LHCN-M2 (cell line): Measurements from ENCODE around the genes KYAT1 and PTPA.

GRCh38 chr9:128243164-128244242 is 32.3 kb downstream of the GOLGA2 start:
- RAMPAGE, long total RNA, result no peak

DNA sequence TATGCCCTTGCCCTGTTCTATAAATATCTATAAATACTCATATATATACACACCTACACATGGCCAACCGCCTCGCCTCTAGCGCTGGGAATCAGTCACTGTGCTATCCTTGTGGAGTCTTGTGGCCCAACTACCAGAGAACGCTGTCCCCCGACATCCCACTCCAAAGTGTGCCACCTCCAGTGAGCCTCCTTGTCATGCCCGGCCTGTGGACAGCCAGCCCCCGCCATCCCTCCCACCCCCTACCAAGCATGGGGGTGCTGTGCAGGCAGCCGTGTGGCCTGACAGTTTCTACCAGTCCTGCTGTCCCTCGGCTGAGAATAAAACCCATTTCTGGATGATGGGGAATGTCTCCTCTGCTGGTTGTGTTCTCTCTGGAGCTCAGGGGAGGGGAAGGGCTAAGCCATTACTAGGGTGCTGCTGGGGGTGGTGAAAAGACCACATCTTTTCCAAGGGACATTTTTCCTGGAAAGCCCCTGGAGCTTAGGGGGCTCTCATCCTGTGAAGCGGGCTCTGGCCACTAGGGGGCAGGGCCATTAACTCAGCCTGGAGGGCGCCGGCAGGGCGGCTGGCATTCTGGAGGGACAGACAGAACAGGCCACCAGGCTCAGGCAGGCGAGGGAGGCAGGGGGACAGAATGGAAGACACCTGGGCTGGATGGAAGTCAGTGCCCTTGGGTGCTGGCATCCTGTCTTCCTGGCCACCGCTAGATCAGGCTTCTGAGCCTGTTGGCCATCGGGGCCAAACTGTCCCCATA is 20.7 kb downstream of the GOLGA2 start:
- RAMPAGE, long total RNA, result no peak

DNA sequence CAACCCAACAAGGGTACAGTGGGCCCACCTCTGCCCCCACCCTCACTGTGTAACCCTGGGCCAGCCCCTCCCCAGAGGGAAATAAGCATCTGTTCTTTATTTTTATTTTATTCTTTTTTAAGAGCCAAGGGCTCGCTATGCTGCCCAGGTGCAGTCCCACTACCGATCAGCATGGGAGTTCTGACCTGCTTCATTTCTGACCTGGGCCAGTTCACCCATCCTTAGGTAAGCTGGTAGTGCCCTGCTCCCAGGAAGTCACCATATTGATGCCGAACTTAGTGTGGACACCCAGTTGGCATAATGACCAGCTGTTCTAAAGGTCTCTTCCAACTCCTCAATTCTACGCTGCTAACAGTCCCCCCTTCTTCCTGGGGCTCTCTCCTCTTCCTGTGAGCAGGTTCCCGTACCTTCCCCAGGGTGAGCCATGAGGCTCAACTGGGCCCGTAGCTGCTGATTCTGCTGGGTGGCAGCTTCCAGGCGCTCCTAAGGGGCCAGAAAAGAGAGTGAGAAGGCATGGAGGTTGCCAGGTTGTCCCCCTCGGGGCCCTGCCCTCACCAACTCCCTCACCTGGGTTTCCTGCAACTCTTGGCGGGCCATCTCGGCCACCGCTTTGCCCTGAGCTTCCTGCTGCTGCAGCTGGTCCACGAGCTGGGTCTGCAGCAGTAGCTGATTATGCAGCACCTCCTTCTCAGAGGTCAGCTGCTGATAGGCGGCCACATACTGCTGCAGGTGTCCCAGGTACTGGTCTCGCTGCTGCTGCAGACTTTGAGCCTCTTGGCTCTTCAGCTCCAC is 17.0 kb downstream of the GOLGA2 start:
- RAMPAGE, long total RNA, result no peak

DNA sequence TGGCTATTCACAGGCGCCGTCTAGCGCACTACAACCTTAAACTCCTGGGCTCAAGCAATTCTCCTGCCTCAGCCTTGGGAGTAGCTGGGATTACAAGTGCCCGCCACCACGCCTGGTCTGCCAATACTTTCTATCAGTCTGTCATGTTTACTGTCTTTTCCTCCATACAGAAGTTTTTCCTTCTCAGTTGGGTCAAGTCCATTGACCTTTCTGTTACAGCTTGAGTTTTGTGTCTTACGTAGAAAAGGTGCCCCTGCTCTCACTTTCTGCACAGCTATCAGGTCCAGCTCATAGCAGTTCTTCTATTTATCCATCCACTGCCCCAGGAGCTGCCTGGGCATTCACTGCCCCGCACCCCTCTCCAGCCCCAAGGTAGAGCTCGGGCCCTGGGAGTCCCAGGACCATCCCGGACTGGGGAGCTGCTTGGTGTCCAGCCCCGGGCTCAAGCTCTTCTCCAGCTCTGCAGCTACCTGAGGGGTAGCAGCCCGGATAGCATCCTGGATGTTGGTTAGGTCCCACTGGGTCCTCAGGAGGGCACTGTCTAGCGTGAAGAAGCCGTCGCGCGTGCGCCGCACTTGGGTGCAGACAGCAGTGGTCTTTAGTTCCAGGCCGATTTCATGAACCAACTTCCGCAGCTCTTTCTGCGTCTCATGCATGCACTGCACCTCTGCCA is 12.9 kb downstream of the TRUB2 start:
- RAMPAGE, long total RNA, result no peak

GRCh38 chr9:128352881-128353706 is 12.8 kb downstream of the SLC27A4 start:
- RAMPAGE, long total RNA, result no peak

- RAMPAGE, long total RNA, result no peak
Measured at GRCh38 chr9:128472765-128473443, 17.1 kb downstream of the ODF2 start.

- RAMPAGE, long total RNA, result no peak
Measured at GRCh38 chr9:128503146-128504123, 1.1 kb upstream of the GLE1 start.

DNA sequence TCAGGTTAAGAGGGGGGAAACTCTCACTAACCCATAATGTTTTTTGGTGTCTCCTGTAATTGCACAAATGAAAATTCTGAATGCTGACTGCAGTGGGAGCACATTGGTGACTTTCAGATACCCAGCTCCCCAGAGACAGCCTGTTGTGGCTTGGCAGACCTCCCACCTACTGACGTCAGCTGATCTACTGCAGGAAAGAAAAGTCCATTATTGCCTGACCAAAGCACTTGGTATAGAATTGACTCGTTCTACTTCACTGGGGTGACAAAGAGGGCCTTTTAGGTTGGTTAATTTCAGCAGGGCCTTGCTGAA is 6.5 kb downstream of the SPTAN1 start:
- RAMPAGE, long total RNA, result no peak

DNA sequence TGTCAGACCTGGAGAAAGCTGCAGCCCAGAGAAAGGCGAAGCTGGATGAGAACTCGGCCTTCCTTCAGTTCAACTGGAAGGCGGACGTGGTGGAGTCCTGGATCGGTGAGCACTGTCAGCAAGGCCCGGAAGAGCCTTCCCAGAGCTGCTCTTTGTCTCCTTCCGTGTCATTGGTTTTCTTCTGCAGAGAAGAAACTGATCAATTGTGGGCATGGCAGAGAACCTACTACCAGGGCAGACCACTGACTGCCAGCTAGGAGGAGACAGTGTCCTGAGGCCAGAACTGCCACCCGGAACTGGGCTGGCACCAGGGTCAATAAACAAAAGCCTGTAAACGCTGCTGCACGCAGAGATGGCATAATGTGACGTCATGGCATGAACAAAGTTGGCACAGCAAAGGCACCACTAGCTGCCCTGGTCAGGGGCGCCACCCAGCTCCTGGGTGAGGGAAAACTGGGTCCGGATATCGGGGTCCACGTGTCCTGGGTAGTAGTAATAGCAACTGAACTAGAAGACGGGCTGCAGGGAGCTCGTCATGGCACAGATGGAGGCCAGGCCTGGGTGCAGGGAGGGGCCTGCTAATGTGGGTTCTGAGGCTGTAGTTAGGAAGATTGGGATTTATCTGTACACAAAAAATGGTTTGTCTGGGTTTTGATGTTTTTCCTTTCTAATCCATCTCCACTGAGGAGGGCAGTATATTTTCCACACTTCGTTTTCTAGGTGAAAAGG is 32.1 kb downstream of the DYNC2I2 start:
- RAMPAGE, long total RNA, result no peak

GRCh38 chr9:128724707-128725377 is 915 bp upstream of the ZDHHC12 start:
- RAMPAGE, long total RNA, result no peak

DNA sequence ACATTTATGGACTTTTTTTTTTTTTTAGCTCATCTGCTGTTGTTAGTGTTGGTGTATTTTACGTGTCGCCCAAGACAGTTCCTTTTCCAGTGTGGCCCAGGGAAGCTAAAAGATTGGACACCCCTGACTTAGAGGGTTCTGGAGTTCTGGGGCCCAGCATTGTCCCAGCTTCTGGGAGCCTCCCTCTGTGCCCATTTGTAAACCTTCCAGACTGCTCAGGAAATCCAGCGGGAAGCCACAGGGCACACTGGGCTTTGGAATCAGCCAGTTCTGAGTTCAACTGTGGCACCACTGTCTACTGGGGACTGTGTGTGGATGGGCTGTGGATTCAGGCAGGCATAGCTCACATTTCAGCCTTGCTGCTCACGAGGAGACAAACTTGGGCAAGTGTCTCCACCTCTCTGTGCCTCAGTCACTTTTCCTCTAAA is 9.6 kb downstream of the ZER1 start:
- RAMPAGE, long total RNA, result no peak

- RAMPAGE, long total RNA, result no peak
Measured at GRCh38 chr9:128818789-128819671, 730 bp downstream of the ENDOG start.

DNA sequence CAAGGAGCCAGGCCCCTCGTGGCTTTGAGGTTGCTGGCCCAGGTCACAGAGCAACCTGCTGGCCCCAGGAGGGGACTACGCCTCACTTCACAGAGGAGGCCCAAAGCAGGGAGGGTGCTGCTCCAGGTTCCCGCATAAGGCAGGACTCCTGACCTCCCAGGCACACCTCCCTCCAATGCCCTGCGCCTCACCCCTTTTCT is 18.1 kb downstream of the KYAT1 start:
- RAMPAGE, long total RNA, result no peak

DNA sequence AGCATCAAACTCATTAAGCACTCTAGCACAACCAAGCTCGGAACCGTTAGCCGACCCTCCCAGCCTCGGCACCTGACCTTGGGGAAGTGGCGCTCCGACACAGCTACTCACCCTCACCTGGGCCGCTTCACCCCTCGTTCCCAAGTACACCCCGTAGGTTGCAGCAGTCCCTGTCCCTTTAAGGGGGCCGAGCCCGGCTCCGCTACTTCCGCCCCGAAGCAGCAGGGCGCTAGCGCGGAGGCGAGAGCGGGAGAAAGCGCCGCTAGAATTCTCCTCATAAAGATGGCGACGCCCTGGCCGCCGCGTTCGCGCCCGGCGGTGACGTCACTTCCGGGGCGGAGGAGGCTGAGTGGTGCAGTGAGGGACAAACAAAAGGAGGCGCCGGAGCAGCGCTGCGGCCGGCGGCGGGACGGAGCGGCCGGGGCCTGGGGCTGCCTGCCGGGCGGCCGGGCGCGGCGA is at the start of gene KYAT1:
KYAT1 (minus strand) TSS at position 165 of the 459 bp plus-strand sequence.
- RAMPAGE, long total RNA, result no peak

DNA sequence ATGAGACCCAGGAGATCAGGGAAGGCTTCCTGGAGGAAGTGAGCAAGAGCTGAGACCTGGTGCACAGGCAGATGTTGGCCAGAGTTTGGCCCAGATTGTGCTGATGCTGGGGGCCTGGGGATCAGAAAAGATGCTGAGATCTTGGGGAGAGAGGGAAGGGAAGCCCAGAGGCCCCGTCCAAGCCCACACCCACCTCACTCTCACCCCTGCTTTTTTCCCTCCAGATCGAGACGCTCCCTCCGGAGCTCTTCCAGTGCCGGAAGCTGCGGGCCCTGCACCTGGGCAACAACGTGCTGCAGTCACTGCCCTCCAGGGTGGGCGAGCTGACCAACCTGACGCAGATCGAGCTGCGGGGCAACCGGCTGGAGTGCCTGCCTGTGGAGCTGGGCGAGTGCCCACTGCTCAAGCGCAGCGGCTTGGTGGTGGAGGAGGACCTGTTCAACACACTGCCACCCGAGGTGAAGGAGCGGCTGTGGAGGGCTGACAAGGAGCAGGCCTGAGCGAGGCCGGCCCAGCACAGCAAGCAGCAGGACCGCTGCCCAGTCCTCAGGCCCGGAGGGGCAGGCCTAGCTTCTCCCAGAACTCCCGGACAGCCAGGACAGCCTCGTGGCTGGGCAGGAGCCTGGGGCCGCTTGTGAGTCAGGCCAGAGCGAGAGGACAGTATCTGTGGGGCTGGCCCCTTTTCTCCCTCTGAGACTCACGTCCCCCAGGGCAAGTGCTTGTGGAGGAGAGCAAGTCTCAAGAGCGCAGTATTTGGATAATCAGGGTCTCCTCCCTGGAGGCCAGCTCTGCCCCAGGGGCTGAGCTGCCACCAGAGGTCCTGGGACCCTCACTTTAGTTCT is 4.7 kb upstream of the PHYHD1 start:
- RAMPAGE, long total RNA, result no peak

DNA sequence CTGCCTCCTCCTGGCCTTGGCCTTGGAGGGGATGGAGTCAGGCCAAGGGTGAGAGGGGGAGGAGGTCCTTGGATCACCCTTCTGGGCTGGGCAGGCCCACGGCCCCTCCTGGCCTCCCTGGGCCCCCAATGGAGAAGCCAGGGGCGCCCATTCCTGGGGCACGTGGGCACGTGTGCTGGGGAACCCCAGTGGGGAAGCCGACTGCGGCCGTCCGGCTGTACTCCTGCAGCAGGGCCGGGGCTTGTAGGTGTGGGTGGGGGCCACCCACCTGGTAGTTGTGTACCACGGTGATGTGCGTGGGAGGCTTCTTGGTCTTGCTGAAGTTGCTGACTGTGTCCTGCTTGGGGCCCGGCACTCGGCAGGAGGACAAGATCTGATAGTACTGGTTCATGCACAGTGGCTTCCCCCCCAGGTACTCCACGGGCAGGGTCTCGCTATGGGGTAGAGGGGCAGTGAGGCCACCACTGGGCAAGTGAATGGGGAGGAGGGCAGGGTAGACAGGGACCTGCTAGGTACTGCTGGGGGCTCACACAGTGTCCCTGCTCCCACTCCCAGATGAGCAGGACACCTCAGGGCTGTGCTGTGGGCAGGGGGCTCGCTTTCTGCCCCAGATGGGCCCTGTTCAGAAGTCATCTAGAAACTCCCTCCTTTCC is 8.3 kb downstream of the CRAT start:
- RAMPAGE, long total RNA, result no peak

GRCh38 chr9:129110832-129111798 is at the start of gene PTPA:
Gene PTPA (plus strand): TSS chr9:129111415.
- RAMPAGE, long total RNA, result no peak

- RAMPAGE, long total RNA, result no peak
Measured at GRCh38 chr9:129145703-129146326, 32.2 kb downstream of the IER5L start.

- RAMPAGE, long total RNA, result no peak
Measured at GRCh38 chr9:129147832-129148185, 30.3 kb downstream of the IER5L start.

- RAMPAGE, long total RNA, result no peak
Measured at GRCh38 chr9:129235701-129236524, 57.9 kb upstream of the IER5L start.